Astrocyte (in vitro differentiated cells and primary cell): ENCODE data around the genes DOCK6, ZNF563 and ZNF442.

DNA sequence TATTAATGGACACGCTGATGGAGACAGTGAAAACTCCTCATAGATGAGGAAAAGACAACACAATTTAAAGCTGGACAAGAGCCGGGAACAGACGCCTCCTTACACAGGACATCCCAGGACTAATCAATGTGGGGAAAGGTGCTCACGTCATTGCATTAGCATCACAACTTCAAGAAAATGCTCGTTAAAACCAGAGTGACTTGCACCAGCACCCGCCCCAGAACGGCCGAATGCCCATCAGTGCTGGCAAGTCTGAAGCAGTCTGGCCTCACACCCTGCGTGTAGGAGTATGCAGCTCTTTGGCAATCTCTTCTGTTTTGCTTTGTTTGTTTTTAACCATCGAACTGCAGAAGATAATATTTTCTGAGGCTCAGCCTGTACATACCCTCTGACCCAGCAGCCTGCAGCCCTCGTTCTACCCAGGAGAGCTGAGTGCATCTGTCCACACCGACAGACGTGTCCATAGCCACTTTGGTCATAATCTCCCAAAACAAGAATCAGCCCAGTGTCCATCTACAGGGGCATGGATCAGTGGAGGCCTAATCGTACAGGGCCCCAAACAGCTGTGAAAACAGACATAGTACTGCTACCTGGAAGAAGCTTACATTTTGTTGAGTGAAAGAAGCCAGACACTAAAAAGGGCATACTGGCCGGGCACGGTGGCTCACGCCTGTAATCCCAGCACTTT lies 44.7 kb upstream of the LDLR start:
- PRO-cap = no peak
- RRBS, 2 experiments = no CpG with 5 or more reads among the region's 17 CpGs

GRCh38 chr19:11091456-11092703 lies 2.6 kb downstream of the LDLR start:
- PRO-cap = bidirectional peak, plus-strand start at chr19:11092074, minus-strand start at chr19:11091954; bidirectional peak, plus-strand start at chr19:11092448, minus-strand start at chr19:11092197
- RRBS, 2 experiments = no CpG with 5 or more reads among the region's 26 CpGs

DNA sequence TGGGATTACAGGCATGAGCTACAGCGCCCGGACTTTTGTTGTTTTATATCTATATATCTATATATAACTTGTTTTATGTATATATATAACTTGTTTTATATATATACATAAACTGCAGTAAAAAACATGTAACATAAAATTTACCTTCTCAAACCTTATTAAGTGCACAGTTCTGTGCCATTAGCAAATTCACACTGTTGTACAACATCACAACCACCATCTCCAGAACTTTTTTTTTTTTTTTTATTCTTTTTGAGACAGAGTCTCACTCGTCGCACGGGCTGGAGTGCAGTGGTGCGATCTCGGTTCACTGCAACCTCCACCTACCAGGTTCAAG lies 20.2 kb downstream of the LDLR start:
- PRO-cap = no peak
- RRBS, 2 experiments = no CpG with 5 or more reads among the region's 7 CpGs

DNA sequence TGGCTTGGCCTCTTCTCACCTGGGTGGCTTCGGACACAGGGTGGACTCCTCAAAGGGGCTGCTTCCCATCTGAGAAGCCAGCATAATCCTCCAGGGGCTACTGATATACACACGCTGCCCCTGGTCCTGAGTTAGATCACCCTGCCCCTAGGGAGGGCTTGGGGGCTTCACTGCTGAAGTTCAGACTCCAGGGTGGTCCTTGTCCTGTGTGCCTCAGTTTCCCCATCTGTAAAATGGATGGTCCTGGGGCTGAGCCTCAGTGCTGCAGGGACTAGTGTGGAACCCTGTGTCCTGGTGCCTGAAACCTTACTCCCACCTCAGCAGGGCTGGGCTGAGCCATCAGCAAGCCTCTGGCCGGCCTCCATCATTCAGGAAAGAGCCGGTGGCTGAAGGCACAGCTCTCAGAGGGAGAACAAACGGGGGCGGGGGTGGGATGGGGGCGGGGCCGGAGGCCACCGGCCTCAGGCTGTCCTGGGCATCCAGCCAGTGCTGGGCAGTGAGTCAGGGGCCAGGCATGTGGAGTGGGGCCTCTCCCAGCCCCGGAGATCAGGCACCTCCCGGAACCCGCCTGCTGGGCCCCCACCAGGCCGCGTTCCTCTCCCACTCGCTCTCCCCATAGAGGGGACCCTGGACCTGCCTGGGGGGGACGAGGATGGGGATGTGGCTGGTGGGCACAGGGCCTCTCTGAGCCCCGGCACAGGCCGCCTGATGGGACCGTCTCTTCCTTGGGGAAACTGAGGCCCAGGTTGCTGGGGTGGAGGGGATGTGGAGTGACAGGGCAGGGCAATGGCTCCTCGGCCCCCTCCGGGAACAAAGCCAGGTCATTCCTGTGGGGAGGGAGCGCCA lies 13.1 kb downstream of the SPC24 start:
- PRO-cap = no peak
- RRBS, 2 experiments = 1 to 6% methylated on average over 7 to 12 of the region's 22 CpGs

DNA sequence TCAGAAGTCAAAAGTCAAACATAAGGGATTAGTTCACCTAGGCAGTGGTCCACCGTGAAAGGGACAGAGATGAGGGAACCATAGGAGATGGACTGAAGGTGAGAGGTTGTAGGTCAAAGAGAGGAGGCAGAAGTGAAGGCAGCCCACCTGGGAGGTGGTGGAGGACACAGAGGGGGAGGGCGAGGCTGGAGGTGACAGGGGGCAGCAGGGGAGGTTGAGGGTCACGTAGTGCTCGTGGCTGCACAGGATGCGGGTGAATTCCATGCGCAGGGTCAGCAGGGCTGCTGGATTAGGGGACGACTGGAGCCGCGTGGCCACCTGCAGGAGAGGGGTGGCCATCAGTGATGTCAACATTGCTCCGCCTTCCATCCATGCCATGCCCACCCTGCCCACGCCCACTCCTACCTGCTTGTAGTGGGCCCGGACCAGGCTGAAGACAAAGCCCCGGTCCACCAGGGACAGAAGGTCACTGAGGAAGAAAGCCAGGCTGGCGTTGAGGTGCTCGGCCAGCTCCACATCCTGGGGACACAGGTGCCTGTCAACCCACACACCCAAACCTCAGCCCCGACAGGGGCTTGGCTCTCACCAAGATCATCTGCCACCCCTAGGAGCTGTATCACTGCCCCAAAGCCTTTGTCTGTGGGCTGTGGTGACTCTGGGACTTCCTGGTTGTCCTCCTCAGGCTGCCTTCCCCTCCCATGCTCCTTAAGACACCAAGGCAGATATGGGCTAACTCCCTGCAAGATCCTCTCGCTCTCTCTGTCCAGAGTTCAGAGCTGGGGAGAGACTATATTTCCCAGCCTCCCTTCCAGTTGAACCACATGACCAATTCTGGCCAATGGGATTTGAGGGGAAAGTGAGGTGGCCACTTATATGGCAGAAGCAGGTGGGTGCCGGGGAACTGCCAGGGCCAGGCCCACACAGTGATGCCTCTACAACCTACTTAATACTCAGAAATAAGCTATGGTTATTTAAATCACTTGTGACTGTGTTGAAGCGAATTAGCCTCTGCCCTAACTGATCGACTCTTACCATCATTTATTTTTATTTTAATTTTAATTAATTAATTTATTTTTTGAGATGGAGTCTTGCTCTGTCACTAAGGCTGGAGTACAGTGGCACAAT lies 16.5 kb upstream of the ANGPTL8 start:
- PRO-cap = no peak
- RRBS, 2 experiments = no CpG with 5 or more reads among the region's 20 CpGs

DNA sequence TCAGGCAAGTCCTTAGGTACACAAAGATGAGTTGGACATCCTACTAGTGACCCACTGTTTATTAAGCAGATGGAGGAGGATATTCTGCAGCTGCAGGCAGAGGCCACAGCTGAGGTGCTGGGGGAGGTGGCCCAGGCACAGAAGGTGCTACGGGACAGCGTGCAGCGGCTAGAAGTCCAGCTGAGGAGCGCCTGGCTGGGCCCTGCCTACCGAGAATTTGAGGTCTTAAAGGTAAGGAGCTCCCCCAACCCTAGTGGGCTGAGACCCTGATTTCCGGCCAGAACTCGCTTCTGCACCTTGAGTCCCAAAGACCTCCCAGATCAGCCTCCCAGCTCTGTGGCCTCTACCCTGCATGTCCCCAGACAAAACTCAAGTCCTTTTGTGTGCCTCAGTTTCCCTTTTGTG lies 649 bp downstream of the ANGPTL8 start:
- PRO-cap = no peak
- RRBS, 2 experiments = no CpG with 5 or more reads among the region's 7 CpGs

DNA sequence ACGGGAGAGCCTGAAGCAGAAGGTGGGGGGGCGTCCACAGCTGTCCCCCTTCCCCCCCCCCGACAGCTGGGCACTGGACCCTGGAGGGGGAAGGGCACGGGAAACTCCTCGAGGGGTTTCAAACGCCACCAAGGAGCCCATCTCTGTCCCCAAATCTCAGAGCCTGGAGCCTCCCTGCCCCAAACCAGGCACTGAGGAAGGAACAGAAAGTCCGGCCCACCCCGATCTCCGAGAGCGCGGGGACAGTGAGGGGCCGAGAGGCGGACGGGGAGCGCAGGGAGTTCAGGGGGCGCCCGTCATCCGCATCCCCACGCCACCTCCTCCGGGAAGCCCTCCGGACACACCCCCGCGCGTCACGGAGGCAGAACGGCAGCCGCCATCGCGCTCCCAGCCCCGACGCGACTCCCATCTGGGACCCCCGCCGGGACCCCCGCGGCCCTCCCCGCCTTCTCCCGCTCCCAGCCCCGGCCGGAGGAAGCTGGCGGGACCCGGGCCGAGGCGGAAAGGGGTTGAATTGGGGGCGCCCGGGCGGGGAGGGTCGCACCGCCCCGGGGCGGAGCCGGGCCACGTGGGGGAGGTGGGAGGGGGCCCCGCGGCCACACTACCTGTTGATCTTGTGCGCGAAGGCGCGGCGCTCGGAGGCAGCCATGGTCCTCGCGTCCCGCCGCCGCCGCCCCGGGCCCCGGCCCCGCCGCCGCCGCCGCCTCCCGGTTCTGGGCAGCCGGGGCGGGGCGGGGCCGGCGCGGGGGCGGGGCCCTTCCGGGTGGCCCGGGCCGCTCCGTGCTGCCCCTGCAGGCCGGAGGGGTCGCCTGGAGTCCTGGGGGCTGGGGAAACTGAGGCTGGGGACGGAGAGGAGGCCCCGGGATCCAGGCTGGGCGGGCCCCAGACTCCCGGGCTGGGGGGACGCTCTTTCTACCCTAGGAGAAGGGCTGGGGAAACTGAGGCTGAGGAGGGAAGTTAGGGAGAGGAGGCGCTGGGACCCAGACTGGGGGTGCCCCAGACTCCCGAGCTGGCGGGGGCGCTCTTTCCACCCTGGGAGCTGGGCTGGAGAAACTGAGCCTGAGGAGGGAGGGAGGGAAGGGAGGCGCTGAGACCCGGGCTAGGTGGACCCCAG lies at the start of gene DOCK6:
Gene DOCK6, minus strand, starts transcription at position 733 of the 1,114 bp plus-strand sequence.
- PRO-cap = unidirectional peak, minus-strand start at position 690 of the sequence
- RRBS, 2 experiments = 2 to 3% methylated on average over 24 to 40 of the region's 99 CpGs

DNA sequence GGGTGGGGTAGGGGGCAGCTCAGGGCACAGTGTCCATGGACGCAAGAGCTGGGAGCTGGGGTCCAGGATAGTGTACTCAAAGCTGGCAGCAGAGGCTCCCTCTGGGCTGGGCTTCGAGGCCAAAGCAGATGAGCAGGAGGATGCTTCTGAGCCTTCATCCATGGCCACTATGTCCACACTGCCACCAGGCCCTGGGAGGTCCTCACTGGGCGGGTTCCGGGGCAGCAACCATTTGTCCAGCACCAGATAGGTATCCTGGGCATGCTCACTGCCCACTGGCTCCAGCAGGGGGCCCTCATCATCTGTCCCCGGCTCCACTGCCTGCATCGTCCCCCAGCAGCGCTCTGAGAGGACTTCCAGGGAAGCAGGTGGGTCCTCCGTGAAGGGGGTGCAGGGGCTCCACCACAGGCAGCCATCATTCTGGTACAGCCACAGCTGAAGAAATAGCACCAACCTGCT lies 3.7 kb downstream of the SWSAP1 start:
- PRO-cap = no peak
- RRBS, 2 experiments = 19 to 40% methylated on average over 2 of the region's 8 CpGs

DNA sequence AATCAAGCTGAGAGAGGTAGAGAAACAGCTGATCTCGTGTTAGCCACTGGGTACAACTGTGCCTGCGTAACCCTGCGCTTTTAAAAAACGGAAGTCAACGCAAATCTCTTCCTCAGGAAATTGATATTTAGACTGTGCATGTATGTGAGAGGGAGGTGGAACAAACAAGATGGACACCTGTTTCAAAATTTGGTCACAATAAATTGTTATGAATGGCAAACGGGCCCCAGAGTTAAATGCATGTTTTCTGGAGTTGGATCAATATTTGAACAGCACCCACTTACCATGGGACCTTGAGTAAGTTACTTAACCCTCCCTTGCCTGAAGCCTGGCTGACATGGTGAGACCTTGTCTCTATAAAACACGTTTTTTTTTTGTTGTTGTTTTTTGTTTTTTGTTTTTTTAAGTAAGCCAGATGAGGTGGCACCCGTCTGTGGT lies 3.2 kb upstream of the EPOR start:
- PRO-cap = no peak
- RRBS, 2 experiments = no CpG with 5 or more reads among the region's 8 CpGs

DNA sequence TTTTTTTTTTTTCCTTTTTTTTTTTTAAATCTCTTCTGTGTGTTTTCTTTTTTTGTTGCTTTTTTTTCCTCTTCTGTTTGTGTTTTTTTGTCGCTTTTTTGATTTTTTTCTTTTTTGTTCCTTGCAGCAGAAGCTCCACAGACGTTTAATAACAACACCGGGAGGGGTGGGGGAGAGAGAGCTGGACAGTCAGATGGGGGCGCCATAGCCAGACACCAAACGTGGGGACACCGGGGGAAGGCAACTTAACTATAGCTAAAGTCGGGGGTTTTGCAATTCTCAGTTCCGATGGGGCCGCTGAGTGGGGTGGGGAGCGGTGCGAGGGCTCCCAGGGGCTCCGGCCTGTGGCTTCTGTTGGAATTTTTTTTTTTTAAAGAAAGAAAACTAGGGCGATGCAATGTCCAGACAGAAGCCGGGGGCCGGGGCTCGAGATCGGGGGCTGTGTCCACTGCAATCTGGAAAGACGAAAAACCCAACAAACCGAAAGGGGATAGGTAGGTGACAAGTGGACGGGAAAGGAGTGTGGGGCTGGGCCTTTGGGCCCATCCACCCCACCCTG lies 17.1 kb downstream of the PRKCSH start:
- PRO-cap = no peak
- RRBS, 2 experiments = 44 to 50% methylated on average over 5 to 8 of the region's 20 CpGs

DNA sequence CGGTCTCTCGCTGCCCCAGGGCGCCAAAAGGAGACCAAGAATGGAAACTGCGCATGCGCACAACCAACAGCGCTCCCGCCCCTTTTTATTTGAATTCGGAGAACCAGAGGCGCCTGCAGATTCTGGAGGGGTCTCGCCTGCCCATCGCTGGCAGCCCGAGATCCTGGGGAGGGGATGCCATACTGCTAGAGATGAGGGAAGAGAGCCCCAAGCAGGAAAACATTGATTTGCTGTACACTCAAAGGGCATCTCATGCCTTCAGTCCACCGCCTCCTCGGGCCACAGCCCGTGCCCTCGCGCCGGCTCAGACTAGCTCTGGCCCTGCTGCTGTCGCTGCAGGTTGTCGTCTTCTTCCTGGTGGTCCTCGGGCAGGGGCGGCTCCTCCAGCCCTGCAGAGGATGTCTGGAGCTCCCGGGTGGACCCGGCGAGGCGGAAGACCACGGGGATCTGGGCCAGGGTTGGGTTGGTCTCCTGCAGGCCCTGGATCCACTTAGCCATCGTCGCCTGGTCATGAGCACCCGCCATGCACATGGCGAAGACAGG lies 307 bp upstream of the ZNF653 start:
- PRO-cap = bidirectional peak, plus-strand start at position 89 of the sequence, minus-strand start outside the sequence
- RRBS, 2 experiments = 6% methylated on average over 3 of the region's 31 CpGs; no CpG with 5 or more reads in 1 of the 2 experiments

- PRO-cap = unidirectional peak, plus-strand start at chr19:11539924
- RRBS, 2 experiments = 2 to 3% methylated on average over 16 of the region's 36 CpGs
Measured at GRCh38 chr19:11539469-11540452, 1.1 kb downstream of the CNN1 start.

GRCh38 chr19:11583900-11584420 lies 6.5 kb upstream of the ACP5 start:
- PRO-cap = no peak
- RRBS, 2 experiments = no CpG with 5 or more reads among the region's 8 CpGs

- PRO-cap = no peak
- RRBS, 2 experiments = no CpG with 5 or more reads among the region's 13 CpGs
Measured at GRCh38 chr19:11894719-11895699, 7.4 kb downstream of the ZNF69 start.

GRCh38 chr19:12091988-12093139 lies 27.8 kb downstream of the ZNF844 start:
- PRO-cap = no peak
- RRBS, 2 experiments = 2 to 5% methylated on average over 13 of the region's 69 CpGs

DNA sequence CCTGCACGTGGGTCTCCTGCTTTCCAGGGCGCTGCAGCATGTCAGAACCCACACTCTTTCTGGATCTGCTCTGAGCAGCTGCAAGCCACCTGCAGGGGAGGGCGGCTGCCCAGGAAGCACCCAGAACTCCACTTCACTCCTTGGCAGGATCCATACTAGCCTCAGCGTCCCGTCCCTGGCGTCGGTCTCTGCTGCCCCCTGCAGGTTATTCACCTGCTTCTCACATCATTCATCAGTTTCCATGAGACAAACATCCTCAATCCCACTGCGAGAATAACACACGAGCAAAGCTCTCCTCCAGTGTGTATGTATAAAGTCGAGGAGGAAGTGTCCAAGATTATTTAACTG lies 955 bp upstream of the ZNF20 start:
- PRO-cap = no peak
- RRBS, 2 experiments = no CpG with 5 or more reads among the region's 10 CpGs

DNA sequence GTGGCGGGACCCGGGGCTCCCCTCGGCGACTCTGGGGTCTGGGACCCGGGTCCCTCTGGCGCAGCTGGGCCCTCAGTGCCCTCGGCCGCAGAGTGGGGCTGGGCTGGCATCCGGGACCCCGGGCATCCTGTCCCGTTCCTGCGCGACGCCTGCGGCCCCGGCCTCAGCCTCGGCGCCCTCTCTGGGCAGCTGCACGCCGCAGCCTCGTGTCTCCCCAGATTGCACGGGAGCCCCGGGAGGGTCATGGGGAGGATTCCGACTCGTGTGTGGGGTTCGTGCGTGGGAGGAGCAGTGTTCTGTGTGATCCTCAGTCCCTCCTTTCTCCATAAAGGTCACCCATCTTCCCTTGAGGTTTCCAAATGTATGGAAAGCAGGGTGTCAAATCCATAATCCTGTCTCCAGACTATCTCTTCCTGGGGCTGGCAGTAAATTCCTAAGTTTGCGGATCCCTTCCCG lies 32.3 kb downstream of the ZNF136 start:
- PRO-cap = no peak
- RRBS, 2 experiments = 3 to 4% methylated on average over 8 to 11 of the region's 29 CpGs

GRCh38 chr19:12266321-12266779 lies 28.3 kb downstream of the ZNF44 start:
- PRO-cap = no peak
- RRBS, 2 experiments = no CpG with 5 or more reads among the region's 17 CpGs

- PRO-cap = unidirectional peak, minus-strand start at chr19:12333633
- RRBS, 2 experiments = 2 to 3% methylated on average over 12 of the region's 57 CpGs
Measured at GRCh38 chr19:12333037-12334126, at the start of gene ZNF563. ZNF563 (minus strand) TSS chr19:12333633.

GRCh38 chr19:12365108-12366170 lies at the start of gene ZNF442:
ZNF442 (minus strand) TSS chr19:12365683.
- PRO-cap = no peak
- RRBS, 2 experiments = 1 to 4% methylated on average over 15 to 18 of the region's 57 CpGs